A172 (cell line): Measurements from ENCODE around the genes OSBPL3, CYCS, NFE2L3, SKAP2 and HOXA10.

- RAMPAGE, long total RNA: no peak
Observed at GRCh38 chr7:24965660-24966258, 14.2 kb downstream of the OSBPL3 start.

DNA sequence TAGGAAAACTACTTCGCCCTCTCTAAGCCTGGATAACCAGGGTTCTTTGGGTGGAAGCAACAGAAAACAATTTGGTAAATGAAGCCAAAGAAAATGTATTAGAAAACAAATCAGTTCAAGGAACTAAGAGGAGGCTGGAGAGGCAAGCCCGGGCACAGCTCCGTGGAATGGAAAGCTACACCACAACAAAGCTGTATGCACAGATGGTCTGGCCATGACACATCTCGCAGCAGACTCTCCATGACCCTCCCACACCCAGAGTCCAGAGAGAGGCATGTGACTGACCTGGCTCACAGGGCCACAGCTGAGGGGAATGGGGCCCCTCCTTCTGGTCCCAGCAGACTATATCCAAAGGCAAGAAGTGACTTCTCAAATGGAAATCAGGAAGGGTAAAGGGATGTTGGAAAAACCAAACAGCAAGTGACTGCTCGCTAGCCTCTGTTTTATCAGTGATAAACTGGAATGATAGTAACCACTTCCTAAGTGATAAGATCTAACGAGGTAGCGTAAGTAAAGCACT is 8.7 kb downstream of the OSBPL3 start:
- RAMPAGE, long total RNA: no peak

DNA sequence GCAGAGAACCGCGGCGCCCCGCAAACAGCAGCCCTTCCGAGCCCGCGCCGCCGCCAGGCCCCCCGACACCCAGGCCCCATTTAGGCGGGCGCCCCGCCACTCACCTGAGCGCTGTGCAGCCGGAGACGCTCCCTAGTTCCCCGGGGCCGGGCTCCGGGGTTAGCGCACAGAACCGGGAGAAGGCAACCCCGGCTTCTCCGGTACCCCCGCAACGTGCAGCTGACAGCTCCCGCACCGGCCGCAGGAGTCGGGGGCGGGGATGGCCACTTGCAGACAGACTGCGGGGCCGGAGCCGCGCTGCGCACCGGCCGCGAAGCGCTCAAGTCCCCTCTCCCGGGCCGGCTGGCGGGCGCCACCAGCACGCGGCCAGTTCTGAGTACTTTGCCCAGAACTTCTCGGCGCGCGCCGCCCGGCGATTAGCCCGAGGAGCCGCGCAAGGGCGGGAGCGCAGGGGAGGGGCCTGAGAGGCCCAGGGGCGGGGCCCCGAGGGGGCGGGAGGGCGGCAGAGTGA is at the start of gene OSBPL3:
Gene OSBPL3 (minus strand): TSS at position 397 of the 511 bp plus-strand sequence.
- RAMPAGE, long total RNA: no peak

GRCh38 chr7:25118393-25118956 is 6.6 kb downstream of the CYCS start:
- RAMPAGE, long total RNA: no peak

DNA sequence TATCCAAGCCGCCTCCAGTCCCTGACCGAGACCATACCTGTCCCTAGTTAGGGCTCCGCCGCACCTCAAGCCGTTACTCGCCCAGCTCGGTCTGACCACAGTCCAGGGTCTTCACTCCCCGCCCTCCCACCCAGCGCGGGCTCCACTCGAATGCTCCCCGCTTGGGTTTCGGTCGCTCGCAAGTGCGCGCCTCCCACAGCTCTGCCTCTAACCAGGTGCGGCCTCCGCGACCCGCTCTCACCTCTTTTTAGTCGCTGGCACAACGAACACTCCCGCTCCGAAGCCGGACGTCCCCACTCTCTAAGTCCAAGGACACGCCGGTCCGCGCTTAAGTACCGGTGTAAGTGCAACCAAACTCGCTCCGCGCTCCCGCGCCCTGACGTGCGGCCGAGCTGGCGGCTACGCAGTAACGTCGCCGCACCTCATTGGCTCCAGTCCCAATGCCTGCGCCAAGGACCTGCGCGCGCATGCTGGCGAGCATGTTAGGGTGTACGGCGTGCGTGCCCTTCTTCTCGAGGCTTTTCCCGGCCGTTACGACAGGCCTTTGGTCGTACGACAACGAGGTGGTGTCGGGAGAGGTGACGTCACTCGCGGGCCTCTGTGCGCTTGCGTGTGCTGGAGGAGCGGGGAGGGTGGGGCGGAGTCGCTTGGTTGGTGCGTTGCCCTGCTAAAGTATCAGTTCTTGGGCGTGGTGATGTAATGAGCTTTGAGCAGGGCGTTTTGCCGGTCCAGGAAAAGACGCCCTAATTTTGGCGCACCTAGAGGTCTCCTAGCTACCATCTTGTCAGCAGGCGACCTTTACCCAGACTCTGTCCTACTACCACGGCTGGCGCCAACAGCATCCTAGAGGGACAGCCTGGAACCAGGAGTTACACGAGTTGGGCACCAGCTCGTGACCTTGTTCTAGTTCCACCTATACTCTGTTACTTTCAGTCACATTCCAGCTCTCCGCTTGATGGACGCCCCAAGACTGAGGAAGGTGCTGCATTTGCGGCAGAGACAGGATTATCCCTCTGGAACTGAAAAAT is at the start of gene CYCS:
Gene CYCS (minus strand): TSS at position 302 of the 1,028 bp plus-strand sequence.
- RAMPAGE, long total RNA: start-site peak on the minus strand centred at position 333 of the sequence, 65 bp wide, 1,973 and 3,902 reads in 2 replicates

- RAMPAGE, long total RNA: no peak
Observed at GRCh38 chr7:25282127-25282475, 53.8 kb upstream of the NPVF start.

DNA sequence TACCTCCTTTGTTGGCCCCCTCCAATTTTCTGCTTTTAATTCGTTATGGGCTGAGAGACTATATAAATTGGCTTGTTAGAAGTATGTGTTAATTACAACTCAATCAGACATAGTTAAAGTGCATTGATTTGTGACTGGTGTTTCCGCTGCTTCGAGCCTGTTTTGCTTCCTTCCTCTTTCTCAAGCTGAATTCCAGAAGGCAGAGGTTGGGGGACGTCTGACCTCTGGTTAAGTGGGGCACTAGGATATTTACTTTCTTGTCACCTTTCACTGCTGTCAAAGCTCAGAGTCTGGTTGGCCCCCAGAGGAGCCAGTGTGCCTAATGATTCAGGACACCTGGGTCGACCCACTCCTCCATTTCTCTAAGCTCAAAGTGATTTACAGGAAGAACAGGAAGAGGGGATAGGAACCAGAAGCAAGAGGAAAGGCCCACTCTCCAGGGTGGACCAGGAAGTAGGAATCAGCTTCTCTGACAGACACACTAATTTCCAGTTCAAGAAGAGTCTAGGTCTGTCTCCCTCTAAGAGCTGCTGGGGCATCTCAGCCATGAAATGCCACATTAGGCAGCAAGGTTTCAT is 397.1 kb upstream of the NPVF start:
- RAMPAGE, long total RNA: no peak

GRCh38 chr7:25851705-25852023 is 300.3 kb upstream of the NFE2L3 start:
- RAMPAGE, long total RNA: no peak

- RAMPAGE, long total RNA: no peak
Observed at GRCh38 chr7:26151816-26152549, at the start of gene NFE2L3. Gene NFE2L3, plus strand, starts transcription at chr7:26152198.

- RAMPAGE, long total RNA: no peak
Observed at GRCh38 chr7:26181351-26181913, 19.1 kb downstream of the HNRNPA2B1 start.

DNA sequence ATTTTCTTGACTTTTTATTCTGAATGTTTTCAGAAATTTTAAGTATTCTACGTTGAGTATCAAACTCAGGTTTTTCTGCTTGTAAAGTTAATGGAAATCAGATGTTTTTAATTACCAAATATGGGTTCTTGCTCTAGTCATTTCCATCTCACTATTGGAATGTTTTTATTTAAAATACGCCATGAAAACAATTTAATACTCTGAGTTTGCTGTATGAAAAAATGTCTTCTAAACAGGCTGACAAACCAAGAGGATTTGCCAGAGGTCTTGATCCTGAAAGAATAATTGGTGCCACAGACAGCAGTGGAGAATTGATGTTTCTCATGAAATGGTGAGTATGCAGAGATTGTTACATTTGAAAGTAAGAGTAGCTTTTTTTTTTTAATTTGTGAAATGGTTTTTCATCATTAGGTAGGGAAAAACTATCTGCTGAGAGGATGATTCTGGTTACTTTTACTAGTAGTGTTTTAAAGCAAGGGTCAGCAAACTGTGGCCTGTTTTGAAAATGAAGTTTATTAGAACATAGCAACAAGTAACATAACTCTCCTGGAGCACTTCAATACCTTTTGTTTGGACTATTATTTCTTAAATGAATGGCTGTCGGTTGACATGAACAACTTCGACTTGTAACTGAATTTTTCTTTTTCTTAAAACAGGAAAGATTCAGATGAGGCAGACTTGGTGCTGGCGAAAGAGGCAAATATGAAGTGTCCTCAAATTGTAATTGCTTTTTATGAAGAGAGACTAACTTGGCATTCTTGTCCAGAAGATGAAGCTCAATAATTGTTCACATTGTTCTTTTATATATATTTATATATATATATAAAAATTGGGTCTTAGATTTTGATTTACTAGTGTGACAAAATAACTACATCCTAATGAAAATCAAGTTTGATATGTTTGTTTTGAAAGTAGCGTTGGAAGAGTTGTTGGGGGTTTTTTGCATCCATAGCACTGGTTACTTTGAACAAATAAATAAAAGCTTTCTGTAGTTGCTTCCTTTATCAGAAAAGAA is 10.2 kb downstream of the CBX3 start:
- RAMPAGE, long total RNA: no peak

- RAMPAGE, long total RNA: no peak
Observed at GRCh38 chr7:26367087-26367846, 75.6 kb downstream of the SNX10 start.

DNA sequence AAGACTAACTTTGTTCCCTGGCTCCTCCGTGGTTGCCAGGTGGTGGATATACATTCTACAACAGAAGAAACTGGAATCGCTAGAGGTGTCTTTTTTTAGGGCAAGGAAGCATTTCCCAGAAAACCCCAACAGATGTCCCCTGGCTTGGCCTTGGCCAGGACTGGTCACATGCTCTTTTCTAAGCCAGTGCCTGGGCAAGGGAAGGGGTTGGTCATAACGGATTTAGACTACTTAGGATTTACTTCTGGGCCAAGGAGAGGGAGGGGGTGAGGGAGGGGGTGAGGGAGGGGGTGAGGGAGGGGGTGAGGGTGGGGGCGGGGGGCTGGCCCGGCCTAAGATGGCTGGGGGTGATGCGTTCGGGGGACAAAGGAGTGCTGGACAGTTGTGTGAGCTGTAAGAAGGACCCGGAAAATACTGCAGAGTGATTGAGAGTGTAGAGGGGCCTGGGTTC is 105.7 kb downstream of the SNX10 start:
- RAMPAGE, long total RNA: no peak

GRCh38 chr7:26863870-26864979 is at the start of gene SKAP2:
Gene SKAP2, minus strand, starts transcription at chr7:26864590.
- RAMPAGE, long total RNA: no peak

DNA sequence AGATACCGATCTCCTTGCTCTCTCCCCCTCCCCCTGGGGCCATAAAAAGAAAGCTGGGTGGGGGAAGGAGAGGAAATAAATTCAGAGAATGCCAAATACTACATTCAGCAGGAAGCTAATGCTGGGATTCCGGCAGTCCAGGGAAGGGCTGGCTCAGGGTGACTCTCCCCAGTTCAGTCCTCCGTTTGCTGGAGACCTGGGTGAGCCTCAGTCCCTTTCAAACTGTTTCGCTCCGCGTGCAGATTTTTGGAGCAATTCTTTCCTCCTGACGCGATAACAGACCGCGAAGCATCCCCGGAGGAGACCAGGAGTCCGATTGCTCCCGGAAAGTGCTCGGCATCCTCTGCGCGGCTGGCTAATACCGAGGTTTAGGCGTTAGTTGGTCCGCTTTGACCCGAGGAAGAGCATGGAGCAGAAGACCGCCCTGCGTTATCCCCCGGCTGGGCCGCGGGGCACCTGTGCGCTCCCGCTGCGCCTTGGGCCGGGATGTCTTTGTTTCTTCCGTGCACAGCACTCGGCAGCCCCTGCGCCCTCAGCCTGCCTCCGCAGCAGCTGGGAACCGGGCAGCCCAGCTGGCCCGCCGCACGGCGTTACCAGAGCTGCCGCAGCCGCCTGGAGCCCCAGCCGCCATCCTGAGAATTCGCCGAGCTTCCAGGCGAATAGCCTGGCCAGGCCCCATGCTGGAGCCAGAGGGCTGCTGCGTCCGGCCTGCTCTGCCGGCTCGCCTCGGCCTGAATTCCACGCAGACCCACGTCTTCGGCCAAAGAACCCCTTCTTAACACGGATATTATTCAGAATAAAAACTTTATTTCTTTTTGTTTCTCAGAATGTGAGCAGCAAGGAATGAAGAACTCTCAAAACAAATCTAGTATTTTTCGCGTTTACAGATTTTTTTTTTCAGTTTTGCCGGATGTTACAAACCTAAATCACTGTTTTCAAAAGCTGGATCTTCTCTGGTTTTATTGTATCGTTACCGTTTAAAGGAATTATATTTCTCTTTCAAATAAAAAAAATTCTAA is 4.0 kb upstream of the HOXA2 start:
- RAMPAGE, long total RNA: no peak

GRCh38 chr7:27119180-27119944 is 11.2 kb downstream of the HOXA4 start:
- RAMPAGE, long total RNA: no peak

DNA sequence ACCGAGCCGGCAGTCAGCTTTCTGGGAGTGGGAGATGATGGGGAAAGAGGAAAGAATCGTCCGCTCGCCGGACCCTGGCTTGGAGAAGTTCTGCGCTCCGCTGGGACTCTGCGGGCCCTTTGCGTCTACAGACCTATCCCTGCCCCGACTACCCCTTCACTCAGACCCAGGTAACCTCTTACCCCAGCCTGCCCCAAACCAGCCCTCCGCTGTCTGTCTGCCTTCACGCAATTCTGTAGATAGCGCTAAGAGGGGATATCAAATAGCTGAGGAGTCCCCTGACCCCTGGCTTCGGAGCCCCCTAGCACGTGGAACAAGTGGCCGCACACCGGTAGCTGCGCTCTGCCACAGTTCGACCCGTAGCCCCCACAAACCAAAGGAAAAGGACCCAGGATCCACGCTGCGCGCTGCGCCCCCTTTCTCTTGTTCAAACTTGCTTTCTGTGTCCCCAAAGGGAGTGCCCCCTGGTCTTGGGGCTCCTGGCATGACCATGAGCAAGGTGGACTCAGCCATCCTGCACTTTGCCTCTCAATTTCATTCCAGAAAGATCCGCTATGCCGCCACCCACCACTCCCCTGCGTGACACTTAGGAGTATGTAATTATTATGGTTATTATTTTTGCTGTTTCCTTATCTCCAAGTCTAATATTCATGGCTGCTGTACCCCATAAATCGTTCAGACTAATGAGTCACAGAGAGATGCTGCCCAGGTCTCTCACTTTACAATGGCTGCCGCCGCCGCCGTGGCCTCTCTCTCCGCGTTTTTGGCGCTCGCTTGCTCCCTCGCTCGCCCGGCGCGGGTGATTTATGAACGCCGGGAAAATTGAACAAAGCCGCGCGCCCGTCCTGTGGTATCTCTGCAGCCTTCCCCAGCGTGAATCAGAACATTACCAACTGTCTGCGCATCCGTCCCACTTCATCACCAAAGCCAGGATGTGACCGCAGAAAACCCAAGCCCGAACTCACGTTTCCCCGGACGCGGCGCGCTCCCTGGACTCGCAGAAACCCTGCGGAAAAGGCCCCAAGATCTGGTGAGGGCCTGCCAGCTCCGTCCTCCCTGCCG is 6.8 kb downstream of the HOXA4 start:
- RAMPAGE, long total RNA: no peak

DNA sequence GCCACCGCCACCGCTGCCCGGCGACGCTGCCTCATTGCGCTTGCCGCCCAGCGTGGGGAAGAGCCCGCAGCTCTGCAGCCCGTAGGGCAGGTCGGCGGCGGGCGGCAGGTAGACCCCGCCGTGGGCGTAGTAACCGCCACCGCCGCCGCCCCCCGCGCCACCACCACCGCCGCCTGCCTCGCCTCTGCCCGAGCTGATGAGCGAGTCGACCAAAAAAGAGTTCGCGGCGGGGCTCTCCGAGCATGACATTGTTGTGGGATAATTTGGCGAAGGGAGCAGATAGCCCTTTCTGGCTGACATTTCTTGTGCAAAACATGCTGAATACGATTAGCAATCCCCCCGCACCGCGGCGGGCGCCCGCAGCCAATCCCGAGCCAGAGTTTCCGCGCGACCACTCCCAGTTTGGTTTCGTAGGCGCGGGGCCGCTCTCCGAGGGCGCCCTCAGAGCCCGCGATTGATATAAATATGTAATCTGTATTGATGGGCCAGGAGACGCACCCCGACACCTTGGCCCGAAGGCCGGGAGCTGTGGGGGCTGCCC is at the start of gene HOXA10:
Gene HOXA10 (minus strand): TSS at position 314 of the 541 bp plus-strand sequence.
- RAMPAGE, long total RNA: no peak

DNA sequence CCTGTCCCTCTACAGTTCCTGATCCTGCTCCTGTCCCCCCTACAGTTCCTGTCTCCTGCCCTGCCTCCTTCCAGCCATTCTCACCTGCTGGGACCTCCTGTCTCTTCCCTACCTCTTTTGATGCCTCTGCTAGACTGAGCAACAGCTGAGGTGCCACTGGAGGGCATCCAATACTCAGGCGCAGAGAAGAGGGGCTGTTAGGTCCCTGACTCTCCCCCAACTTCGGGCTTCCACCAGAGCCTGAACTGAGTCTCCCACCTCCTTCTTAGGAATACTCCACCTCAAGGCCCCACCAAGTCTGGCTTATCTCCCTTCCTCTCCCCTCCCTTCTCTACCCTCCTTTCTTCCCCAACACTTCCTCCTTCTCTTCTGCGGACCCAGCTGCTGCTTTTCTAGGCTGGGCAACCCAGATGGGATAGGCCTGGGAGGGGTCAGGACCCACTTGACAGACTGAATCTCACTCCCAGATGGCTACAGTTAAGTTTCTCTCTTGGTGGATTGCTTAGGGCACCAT is 4.8 kb upstream of the HOXA11 start:
- RAMPAGE, long total RNA: no peak

DNA sequence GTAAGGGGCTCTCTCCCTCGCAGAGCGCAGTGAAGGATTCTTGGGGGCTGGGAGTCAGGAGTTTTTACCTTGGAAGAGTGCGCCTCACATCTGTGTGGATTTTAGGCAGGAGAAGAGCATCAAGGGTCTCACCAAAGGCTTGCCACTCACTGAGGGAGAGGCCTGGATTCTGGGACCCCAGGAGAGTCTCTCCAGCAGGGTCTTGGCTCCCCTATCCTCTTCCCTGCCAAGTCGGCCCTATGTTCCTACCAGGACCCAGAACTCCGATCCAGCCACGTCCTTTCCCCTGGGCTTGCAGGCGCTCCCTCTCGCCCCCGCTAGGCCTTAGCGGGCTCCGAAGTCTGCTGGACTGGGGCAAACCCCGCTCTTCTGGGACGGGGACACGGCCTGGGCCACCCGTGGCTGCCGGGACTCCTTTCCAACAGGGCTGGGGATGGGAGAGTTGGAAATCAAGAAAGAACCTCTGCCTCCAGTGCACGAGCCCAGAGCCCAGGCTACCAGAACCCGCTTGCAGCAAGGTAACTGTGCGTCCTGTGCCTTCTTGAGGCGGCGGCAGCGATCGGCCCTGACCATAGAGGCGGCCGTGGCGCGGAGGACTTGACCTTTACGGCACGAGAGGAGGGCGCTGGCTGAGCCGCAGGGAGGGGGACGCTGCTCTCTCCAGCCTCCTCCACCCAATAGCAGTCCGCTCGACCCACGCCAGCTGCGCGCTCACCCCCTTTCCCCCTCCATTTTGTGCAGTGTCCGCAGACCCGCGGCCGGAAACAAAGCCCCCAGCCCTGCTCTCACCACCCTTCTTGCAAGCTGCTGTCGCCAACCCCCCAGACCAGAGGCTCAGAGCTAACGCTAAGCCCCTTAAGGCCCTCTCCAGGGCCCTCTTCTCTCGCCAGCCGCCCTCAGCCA is 6.9 kb upstream of the HOXA11 start:
- RAMPAGE, long total RNA: no peak